ENCODE measurements around a stretch of chr1.

- RRBS = no CpG with 5 or more reads among the region's 11 CpGs
Observed at GRCh38 chr1:15507516-15508296, 16.3 kb downstream of the CASP9 start.

GRCh38 chr1:15526107-15526335 lies 627 bp upstream of the DNAJC16 start:
- RRBS = no CpG with 5 or more reads among the region's 6 CpGs

GRCh38 chr1:15574636-15575251 lies 10.1 kb downstream of the AGMAT start:
- RRBS = no CpG with 5 or more reads among the region's 8 CpGs

DNA sequence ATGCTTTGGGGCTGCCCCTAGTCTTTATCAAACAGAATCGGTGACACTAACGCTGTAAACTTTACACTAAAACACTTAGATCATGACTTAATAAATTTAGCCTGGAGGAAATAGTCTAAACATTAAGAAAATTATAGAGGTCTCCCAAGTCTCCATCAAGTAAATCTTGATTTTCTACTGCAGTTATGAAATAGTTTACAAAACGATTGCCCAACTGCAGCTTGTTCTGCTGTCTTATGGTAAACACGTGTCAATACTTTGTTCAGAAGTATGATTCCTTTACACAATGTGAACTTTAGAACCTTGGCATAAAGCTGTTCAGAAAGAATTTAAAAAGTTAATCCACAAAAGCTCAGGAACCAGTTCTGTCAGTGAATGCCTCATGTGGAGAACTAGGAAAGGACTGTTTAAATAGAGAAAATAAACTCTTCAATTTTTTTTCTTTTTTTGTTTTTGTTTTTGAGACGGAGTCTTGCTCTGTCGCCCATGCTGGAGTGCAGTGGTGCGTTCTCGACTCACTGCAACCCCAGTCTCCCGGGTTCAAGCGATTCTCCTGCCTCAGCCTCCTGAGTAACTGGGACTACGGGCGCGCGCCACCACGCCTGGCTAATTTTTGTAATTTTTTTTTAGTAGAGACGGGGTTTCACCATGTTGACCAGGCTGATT lies 1.6 kb downstream of the DDI2 start:
- RRBS = no CpG with 5 or more reads among the region's 16 CpGs

- RRBS = no CpG with 5 or more reads among the region's 2 CpGs
Observed at GRCh38 chr1:15620155-15620738, 3.0 kb downstream of the DDI2 start.

DNA sequence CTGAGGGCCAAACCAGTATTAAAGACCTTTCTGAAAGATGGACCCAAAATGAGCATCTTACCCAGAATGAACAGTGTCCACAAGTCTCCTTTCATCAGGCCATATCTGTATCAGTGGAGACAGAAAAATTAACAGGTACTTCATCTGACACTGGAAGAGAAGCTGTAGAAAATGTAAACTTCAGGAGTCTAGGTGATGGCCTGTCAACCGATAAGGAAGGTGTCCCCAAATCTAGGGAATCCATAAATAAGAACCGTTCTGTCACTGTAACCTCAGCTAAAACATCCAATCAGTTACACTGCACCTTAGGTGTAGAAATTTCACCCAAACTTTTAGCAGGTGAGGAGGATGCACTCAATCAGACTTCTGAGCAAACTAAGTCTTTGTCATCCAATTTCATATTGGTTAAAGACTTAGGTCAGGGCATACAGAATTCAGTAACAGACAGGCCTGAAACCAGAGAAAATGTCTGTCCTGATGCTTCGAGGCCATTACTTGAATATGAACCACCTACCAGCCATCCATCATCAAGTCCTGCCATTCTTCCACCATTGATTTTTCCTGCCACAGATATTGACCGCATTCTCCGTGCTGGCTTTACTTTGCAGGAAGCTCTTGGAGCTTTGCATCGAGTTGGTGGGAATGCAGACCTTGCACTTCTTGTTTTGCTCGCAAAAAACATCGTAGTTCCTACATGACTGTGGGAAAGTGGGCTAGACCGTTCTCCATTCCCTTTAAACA lies 1.7 kb downstream of the RSC1A1 start:
- RRBS = no CpG with 5 or more reads among the region's 9 CpGs

GRCh38 chr1:15667589-15668702 lies 8.4 kb downstream of the RSC1A1 start:
- RRBS = no CpG with 5 or more reads among the region's 9 CpGs

DNA sequence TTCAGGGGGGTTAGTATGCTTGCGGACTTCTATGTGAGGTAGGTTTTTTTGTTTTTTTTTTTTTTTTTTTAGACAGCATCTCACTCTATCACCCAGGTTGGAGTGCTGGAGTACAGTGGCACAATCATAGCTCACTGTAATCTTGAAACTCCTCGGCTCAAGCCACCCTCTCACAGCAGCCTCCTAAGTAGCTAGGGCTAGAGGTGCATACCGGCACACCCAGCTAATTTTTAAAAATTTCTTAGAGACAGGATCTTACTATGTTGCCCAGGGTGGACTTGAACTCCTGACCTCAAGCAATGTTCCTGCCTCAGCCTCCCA lies 6.5 kb upstream of the PLEKHM2 start:
- RRBS = no CpG with 5 or more reads among the region's 3 CpGs

GRCh38 chr1:15681268-15681866 lies 2.8 kb upstream of the PLEKHM2 start:
- RRBS = no CpG with 5 or more reads among the region's 3 CpGs

DNA sequence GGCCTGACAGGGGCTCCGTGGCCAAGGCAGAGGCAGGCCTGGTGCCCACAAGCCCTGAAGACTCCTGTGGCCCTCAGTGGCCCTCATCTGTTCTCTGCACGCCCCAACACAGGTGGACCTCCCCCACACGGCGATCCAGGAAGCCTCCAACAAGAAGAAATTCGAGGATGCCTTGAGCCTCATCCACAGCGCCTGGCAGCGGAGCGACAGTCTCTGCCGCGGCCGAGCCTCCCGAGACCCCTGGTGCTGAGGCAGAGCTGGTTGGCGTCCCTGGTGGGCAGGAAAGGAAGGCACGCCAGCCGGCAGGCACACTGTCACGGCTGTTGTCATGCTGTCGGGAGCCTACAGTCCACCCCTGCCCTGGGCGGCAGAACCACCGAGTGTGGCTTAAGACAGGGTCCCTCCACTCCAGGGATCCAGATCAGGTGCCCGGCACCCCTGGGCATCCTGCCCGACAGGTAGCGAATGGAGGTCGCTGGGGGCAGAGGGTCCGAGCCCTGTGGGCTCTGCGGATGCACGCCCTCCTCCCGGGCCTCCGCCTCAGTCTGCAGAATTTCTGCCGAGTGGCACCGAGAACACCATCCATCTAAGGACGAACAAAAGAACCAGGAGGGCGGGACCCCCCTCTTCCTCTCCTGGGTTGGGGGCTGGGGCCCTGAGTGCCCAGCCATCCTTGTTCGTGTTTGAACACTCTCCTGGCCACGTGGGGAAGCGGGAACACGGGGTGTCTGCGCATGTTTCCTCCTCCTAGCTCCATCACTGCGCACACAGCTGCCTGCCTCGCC lies 2.2 kb upstream of the SLC25A34 start:
- RRBS = 96% methylated on average over 6 of the region's 39 CpGs

- RRBS = no CpG with 5 or more reads among the region's 3 CpGs
Observed at GRCh38 chr1:15747316-15747539, 4.9 kb downstream of the TMEM82 start.

- RRBS = no CpG with 5 or more reads among the region's 8 CpGs
Observed at GRCh38 chr1:15800796-15801522, 6.5 kb downstream of the UQCRHL start.

DNA sequence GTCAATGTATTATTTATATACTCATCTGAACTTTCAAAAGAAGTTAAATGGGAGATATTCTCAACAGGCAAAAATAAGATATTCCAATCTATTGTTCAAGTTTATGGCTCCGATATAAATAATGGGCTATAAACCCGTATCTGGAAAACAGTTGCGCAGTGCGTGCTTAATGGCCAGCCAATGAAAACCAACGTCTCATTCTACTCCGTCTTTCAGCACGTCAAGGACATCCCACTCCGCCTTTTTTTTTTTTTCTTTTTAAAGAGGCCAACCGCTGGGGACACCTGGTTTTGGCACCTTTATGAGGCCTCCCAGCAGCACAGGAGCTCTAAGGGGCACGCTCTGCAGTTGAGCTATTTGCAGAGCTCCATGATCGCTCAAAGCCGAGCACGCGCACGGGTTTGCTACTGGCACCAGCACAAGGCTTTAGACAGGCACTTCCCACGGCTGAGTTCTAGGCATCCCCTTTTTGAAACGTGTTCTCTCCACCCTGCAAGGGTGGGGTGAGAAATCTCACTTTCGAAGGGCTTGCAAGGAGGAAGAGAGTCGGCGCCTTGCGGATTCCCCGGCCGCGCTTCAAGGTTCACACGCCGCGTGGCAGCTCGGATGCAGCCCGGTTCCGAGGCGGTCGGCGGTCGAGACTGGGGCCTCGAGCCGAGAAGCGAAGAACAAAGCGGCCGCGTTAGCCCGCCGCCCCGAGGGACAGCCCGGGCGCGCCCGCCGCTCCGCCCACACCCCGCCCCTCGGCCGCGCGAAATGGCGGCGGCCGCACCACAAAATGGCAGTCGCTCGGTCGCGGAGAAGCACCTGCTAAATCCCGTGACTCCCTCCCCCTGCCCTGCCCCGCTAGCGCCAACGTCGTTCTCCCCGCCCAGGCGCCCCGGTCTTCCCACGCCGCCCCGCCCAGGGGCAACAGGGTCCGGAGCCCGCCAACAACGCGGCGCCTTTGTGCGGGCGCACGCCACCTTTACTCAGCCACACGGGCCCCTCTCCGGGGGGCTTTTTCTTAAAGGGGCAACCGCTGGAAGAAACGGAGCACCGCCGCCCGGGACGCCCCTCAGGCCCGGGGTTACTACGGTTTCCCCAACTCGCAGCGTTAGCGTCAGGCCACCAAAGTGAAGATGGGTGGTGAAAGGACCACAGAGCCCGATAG lies 12.9 kb upstream of the SPEN start:
- RRBS = under 1% methylated on average over 38 of the region's 94 CpGs

DNA sequence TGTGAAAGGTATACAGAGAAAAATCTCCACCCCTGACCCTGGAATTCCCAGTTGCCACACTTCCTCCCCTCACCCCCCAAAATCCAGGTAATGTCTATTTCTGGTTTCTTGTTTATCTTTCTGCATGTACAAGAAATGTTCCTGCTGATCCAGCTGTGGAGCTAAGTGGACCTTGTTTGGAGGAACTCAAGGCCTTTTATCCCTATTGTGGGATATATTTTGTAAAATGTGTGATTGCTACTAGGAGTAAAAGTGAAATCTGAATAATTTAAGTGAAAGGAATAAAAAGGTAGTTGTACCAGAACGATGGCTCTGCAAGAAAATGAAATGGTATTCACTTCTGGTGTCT lies 2.9 kb downstream of the SPEN start:
- RRBS = no CpG with 5 or more reads among the region's 1 CpG

DNA sequence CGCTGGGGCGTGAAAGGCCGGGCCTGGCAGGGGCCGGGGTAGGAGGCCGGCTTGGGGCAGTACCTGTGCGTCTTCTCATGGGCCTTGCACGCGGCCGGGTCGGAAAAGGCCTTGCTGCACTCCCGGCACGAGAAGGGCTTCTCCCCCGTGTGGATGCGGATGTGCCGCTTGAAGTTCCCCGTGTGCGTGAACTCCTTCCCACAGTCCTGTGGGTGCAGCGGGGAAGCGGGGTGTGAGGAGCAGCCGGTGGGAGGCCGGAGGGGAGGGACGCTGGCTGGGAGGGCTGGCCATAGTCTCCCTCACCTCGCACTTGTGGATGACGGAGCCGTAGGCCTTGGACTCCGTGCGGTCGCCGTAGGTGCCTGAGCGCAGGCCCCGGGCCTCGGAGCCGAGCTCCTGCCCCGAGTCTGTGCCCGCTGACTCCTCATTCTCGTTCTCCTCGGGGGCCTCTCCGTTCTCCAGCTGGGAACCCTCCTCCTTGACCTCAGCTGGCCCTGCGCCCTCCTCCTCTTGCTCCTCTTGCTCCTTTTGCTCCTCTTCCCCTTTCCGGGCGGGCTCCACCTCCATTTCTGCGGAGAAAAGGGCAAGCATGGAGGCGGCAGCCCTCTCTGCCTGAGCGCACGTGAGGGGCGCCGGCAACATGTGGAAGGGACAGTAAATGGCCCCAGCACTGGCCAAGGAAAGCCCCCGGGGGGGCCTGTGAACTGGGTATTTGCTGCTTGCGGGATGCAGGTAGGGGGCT lies 31.1 kb downstream of the ZBTB17 start:
- RRBS = 93% methylated on average over 12 of the region's 49 CpGs

GRCh38 chr1:15950658-15951294 lies 25.1 kb downstream of the ZBTB17 start:
- RRBS = no CpG with 5 or more reads among the region's 11 CpGs

DNA sequence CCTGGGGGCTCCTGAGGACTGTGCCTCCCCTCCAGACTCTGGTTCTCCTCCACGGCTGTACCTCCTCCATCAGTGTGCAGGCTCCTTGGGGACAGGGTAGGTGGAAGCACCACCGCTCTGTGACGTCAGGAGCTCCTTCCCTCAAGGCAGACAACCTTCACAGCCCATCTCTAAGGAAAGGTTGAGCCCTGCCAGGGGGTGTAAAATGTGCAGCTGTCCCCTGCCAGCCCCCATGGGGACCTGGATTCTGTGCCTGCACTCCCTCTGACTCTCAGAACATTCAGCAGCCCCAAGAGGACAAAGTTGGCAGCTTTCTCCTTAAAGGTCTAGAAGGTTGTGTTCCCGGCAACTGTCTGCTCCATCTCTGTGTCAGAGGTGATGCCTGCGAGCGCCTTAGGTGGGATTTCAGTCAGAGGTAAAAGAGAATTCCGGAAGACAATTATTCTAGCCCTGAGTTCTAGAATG lies 558 bp upstream of the HSPB7 start:
- RRBS = 75% methylated on average over 2 of the region's 7 CpGs

GRCh38 chr1:16127470-16128034 lies 28.3 kb downstream of the EPHA2 start:
- RRBS = no CpG with 5 or more reads among the region's 13 CpGs

DNA sequence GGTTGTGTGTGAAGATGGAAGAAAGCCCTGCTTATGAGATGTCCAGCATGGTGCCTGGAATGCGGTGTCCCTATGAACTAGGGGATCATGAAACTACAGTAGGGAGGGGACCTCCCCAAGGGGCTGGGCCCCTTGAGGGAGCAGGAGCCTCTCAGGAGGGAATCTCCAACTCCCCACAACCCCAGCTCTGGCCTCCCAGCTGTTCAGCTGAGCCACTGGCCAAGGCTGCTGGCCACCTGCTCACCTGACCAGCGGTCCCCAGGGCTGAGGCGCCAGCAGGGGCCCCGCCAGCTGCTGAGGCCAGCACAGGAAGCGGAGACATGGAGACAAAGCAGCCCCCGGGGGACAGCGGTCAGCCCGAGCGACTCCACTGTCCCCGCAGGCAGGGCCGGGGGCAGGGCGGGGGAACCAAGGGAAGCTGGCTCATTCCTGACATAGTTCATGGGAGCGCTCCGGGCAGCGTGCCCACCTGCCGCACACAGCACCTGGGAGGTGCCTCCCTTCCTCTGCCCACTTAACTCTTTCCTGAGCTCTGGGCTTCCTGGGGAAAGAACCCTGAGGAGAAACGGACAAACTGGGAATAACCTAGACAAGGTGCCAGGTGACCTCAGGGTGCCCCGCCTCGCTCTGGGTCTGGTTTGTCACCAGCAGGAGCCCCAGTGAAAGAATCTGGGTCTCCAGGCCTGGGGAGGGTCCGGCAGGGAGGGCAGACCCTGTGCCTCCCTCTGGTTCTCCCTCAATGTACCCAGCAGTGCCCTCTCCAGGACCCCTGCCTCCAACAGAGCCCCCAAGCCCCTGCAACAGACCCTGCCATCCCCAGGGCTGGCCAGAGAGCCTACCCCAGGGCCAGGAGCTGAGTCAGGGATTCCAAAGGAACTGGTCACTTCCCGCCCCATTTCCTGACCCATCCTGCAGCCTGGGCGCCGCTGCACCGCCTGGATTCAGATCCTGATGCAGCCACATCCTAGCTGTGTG lies 10.7 kb downstream of the EPHA2 start:
- RRBS = 2% methylated on average over 9 of the region's 24 CpGs

- RRBS = 21% methylated on average over 2 of the region's 13 CpGs
Observed at GRCh38 chr1:16188857-16189550, 23.4 kb downstream of the ARHGEF19 start.

All from choroid plexus epithelial cell (primary cell).